ENCODE measurements around a stretch of chr10.

- PRO-cap = no peak
Observed at GRCh38 chr10:29598611-29599801, 35.8 kb downstream of the SVIL start.

GRCh38 chr10:29607470-29608042, 27.2 kb downstream of the SVIL start:
- PRO-cap = no peak

- PRO-cap = no peak
Observed at GRCh38 chr10:29838305-29838941, 203.7 kb upstream of the SVIL start.

- PRO-cap = no peak
Observed at GRCh38 chr10:30048868-30049465, 10.4 kb downstream of the JCAD start.

DNA sequence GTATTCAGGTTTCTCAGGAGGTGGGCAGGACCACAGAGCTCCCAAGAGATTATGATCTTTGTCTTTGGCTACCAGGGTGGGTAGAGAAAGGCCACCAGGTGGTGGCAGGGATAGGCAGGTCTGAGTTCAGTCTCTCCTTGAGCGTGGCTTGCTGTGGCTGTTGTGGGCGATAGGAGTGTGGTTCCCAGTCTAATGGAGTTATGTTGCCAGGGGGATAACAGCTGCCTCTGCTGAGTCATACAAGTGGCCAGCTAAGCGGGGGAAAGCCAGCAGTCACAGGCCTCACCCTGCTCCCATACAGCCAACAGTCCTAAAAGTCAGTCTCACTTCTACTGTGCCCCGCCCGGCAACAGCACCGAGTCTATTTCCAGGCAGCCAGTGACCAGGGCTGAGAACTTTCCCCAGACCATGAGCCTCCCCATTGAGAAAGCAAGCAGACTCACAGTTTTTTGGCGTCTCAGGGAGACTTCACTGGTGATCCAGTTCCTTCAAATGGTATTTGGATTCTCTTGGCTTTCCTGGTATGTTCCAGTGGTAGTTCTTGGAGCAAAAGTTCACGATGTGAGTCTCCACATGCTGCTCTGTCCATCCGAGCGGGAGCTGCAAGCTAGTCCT, 92.7 kb upstream of the JCAD start:
- PRO-cap = no peak

GRCh38 chr10:30336795-30337456, 12.2 kb downstream of the MTPAP start:
- PRO-cap = no peak

DNA sequence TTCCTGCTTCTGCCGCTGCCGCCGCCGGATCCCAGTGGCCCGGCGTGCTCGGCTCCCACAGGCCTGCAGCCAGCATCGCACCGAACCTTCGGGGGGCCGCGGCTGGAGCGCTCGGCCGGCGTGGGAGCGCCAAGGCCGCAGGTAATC, 127 bp downstream of the MAP3K8 start:
- PRO-cap = no peak

- PRO-cap = no peak
Observed at GRCh38 chr10:30435618-30435905, 1.6 kb downstream of the MAP3K8 start.

- PRO-cap = no peak
Observed at GRCh38 chr10:30438844-30439368, 4.9 kb downstream of the MAP3K8 start.

- PRO-cap = no peak
Observed at GRCh38 chr10:30444412-30444900, 10.5 kb downstream of the MAP3K8 start.

DNA sequence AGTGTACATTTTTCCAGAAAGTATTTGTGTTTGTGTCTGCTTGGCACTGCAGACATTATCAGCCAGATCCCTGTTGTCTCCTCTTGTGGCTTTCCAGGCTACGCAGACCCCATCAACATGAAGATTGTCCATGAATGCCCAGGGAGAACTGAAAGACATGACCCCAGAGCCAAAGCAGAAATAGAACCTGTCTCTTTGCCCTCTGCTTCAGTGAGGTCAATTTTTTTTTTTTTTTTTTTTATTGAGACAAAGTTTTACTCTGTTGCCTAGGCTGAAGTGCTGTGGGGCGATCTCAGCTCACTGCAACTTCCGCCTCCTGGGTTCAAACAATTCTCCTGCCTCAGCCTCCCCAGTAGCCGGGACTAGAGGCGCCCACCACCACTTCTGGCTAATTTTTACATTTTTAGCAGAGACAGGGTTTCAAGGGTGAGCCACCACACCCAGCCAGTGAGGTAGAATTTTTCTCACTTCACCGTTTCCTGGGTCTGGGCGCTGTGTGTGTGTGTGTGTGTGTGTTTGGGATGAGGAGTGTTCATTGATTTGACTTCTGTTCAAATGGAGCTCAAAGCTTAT, 93.6 kb downstream of the MAP3K8 start:
- PRO-cap = no peak

DNA sequence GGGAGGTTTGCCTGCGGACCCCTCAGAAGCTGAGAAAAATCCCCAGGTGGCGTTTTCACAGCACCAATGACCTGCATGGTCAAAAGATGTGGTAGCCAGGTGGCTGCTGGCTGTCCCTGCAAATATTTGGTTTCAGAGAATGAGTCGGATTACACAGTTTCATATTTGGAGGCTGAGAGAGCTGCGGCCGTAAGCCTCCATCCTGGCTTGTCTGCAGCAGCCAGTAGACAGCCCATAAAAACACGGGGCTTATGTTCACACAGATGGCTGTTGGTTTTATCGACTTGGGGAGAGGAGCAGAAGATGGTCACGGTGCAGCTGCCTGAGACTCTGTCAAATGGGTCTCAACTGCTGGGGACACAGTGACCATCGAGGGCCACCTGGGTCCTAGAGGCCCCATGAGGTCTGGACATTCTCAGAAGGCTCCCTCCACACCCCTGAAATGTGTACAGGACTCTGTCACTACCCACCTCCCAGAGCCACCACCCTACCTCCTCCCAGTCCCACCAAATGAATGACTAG, 153.6 kb upstream of the LYZL2 start:
- PRO-cap = no peak

- PRO-cap = no peak
Observed at GRCh38 chr10:30791178-30791743, 161.7 kb upstream of the LYZL2 start.

DNA sequence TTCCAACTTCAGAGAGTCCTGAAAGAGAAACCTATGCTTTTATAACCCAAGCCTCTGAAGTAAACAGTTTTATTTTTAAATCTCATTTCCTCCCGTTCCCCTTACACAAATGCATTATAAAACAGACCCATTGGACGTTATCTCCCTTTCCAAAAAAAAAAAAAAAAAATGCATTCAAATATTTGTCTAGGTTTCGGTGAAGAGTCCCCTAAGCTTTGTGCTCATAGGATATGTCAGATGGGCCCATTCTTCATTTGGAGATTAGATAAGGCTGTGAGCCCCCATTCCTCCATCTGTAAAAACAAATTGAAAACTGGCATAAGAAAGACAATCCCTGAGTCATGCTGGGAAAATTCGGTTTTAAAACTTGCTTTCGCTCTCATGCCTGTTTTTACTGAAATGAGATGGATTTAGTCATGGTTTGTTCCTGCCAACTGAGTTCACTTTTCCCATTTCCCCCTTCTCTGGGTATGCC, 190.6 kb upstream of the LYZL2 start:
- PRO-cap = no peak

- PRO-cap = no peak
Observed at GRCh38 chr10:30849114-30849815, 182.4 kb downstream of the ZNF438 start.

DNA sequence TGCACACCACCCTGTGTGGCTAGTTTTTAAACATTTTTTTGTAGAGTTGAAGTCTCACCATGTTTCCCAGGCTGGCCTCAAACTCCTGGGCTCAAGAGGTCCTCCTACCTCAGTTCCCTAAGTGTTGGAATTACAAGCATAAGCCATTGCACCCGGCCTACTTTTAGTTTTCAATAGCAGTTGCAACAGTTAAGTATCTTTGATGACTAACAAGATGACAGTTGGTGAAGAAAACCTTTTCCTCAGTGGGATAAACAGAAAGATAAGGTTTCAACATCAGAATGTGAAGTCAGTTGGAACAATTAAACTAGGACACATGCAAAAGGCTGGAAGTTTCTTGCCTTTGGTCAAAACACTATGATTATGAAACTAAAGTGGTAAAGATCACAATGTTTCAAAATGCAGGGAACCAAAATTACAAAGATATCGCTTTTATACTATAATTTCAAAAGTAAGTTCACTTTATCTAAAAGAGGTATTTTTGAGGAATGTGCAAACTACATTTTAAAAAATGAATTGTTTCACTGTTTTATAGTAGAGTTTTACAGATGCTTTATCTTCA, 169.1 kb downstream of the ZNF438 start:
- PRO-cap = no peak

- PRO-cap = no peak
Observed at GRCh38 chr10:30999334-30999923, 32.2 kb downstream of the ZNF438 start.

- PRO-cap = bidirectional peak, plus-strand start at chr10:31032614, minus-strand start at chr10:31032384
Observed at GRCh38 chr10:31032178-31032891, 670 bp upstream of the ZNF438 start.

DNA sequence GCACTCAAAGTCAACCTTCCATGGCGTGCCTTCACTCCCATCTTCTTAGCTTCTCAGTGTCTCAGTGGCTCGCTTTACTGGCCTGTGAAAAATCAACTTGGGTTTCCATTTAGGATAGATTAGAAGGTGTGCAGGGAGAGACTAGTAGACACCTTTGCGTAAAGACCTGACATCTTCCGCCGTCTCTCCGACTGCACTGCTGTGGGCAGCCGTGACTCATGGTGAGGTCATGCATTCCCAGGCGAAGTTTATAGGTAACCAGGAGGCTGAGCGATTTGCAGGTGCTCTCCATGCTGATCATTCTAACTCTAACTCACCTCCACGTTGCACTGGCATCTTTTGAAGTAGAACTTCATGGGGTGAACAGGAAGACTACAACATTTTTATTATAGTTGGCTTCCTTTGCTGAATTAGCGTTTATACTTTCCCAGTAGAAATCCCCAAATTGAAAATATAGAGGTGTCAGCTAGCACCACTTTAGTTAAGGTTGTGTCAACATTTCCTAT, 68.0 kb upstream of the ZNF438 start:
- PRO-cap = bidirectional peak, plus-strand start at position 273 of the sequence, minus-strand start at position 201 of the sequence

DNA sequence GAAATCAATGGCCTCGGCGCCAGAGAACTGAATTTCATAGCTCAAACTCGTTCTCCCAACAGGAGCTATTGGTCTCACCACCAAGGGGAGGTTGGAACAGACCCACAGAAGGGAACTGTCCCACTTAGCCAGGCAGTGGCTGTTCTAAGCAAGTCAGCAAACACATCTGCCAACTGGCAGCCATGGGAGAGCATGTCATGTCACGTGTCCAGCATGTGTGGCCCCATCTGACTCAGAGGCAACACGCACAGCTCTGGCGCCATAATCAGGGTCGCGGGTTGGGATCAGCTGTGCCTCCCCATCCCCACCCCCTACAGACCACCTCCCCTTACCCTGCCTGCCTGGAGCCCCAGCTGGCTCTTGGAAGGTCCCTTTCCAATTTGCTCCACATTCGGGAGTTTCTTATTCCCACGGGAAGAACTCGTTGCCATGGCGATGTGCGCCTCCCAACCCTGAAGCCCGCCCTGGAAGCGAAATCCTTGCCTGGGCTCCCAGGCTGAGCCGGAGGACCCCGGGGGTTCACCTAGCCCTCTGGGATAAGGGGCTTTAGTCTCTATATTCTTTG, 283.5 kb downstream of the ZEB1 start:
- PRO-cap = unidirectional peak, plus-strand start at position 268 of the sequence; unidirectional peak, plus-strand start at position 476 of the sequence

Data from gallbladder (tissue), 1 donor.